ENCODE data around the genes POTEI, CFC1B, AMER3 and FAM168B.

DNA sequence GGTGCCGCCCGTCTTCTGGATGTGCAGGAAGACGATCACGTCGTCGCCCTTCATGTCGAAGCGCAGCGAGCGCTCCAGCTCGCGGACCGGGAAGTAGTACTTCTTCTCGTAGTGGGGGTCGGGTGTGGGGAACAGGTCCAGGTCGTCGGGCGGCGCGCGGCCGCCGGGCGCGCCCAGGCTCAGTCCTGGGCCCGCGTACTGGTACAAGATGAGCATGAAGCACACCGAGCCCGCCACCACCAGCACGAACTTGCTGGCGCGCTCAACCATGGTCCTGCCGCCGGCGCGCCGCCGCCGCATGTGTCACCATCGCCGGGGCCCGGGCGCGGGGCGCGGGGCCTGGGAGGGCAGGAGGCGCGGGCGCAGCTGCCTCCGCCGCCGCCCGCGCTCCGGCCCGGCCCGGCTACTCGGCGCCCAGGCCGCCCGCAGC, 389 bp downstream of the HS6ST1 start:
- PRO-cap: no peak

GRCh38 chr2:128549226-128549425, 230.5 kb upstream of the HS6ST1 start:
- PRO-cap: no peak

- PRO-cap: no peak
Measured at GRCh38 chr2:128623921-128624354, 305.3 kb upstream of the HS6ST1 start.

- PRO-cap: no peak
Measured at GRCh38 chr2:128864812-128865291, 546.2 kb upstream of the HS6ST1 start.

GRCh38 chr2:130129523-130129977, 528 bp upstream of the POTEF start:
- PRO-cap: no peak

DNA sequence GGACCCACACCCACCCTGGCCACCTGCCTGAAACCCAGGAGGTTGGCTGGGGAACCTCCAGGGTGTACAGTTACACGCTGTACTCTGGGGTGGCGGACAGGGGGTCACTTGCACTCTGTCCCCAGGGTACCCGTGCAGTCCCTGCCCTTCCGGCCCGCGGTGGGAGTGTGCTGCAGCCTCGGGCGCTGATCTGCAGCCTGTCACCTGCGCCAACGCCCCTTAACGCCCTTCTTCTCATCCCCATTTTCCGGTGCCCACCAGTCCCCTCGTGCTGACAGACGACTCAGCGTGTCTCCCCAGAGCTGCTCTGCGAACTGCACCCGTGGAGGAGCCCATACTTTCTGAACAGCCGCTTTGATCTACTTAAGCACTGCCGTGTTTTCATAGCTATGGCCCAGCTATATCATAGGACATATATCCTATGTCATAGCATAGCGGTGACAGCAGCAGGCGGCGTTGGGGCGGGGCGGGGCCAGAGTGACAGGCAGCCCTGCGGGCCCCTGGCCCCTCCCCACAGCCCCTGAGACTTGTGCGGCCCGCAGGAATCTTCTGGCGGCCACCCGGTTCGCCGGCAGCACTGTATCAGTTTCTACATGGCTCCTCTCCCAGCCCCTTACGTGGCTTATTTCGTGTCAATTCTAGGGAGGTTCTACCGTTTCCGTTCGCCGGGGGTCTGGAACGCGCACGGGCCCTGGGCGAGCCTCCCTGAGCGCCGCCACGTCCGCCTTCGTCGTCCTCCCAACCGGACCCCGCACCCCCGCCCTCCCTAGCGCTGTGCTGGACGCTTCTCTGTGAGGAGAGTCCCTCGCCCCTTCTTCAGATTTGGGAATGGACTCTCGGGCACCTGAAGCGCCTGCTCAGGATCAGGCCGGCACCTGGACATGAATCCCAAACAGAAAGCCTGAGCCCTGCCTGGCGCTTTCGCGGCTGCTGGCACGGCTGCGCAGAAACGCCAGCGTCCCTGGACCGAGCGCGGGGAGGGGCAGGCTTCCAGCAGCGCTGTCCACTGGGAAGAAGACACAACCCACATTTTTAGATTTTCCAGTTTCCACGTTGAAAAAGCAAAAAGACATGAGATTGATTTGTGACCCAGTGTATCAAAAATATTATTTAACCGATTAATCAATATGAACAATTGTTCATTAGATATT, 35.4 kb downstream of the PTPN18 start:
- PRO-cap: bidirectional peak, plus-strand start at position 541 of the sequence, minus-strand start at position 551 of the sequence; bidirectional peak, plus-strand start at position 993 of the sequence, minus-strand start at position 932 of the sequence

GRCh38 chr2:130392020-130392445, 36.2 kb downstream of the PTPN18 start:
- PRO-cap: bidirectional peak, plus-strand start at chr2:130392240, minus-strand start at chr2:130392126

DNA sequence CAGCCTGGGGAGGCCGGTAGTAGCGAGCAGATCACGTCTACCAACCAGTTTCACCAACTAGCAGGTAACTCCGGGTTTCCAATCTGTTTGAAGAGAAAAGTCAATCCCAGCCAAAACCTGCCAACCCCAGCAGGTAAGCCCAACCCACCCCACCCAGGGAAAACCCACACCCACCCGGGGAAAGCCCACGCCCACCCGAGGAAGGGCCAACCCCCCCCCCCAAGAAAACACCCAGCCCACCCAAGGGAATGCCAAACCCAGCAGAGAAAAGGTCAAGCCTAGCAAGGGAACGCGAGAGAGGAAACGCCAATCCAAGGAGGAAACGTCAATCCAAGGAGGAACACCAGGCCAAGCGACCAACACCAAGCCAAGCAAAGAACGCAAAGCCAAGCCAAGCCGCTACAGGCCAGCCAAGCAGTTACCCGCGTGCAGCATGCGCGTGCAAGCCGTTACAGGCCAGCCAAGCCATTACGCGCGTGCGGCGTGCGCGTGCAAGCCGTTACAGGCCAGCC, at the start of gene POTEI:
POTEI (minus strand) TSS at position 83 of the 512 bp plus-strand sequence.
- PRO-cap: no peak

GRCh38 chr2:130520870-130521405, at the start of gene CFC1B:
TSS of gene CFC1B (plus strand) at chr2:130521222.
- PRO-cap: no peak

DNA sequence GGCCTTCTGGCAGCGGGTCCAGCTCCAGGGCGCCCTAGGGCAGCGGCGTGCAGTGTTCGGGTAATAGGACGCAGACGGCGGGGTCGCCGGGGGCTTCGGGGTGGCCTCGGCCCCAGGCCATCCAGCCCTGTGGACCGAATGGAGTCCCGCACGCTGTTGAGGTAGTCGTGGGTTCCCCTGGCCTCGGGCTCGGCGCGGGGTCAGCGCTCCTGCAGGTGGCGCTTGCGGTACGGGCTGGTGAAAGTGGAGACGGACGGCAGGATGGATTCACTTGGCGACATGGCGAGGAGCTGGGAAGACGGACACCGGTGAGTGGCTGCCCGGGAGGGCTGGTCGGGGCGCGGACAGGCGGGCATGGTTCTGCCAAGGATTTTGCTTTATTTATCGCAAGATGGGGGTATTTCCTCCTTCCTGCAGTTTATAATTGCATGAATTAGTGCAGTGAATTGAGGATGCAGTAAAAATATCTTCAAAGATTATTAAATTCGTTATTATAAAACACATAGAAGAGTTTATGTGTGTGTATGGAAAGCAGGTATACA, 35.3 kb upstream of the GPR148 start:
- PRO-cap: no peak

DNA sequence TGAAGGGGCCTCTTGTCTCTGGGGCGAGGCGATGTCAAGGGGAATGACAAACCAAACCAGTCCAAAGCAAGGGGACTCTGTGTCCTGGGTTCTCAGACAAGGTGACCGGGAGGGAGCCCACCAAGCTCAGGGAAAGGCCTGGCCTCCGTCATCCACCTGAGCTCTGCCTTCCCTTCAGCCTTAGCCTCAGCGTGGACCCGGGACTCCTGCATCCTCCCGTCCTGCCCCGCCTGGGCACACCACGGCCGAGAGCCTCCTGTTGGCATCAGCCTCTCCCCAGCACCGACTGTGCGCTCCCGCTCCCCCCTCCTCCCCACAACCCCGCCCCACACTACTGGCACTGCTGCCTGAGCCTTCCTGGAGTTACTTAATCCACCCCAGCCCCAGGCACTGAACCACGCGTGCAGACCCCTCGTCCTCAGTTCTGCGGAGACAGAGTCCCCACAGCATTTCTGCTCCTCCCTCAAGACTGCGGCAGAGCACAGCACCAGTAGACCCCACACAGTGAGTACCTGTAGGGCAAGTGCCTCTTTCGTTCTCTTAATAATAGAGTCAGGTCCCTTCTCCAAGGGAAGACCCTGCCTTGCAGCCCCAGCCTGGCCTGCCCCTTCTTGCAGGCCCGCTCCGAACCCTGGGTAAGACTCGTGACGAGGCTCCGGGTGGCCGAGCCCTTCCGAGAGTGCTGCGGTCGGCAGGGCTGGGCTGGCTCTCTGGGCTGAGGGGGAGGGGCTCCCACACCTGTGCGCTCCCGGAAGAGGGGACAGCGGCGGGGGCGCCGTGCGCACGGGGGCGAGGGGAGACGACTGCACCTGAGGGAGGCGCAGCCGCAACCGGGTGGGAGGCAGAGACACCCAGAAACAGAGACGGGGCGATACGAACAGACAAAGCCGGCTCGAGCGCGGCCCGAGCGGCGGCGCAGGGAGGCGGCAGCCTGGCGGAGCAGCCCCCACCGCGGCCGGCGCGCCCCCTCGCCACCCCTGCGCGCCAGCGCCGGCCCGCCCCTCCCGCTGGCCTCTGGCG, at the start of gene AMER3:
AMER3 (plus strand) TSS at position 370 of the 1,020 bp plus-strand sequence.
- PRO-cap: no peak

GRCh38 chr2:131034611-131035641, 58.3 kb downstream of the FAM168B start:
- PRO-cap: no peak

GRCh38 chr2:131093301-131094098, at the start of gene FAM168B:
TSS of gene FAM168B (minus strand) at chr2:131093460.
- PRO-cap: bidirectional peak, plus-strand start at chr2:131093803, minus-strand start at chr2:131093437

DNA sequence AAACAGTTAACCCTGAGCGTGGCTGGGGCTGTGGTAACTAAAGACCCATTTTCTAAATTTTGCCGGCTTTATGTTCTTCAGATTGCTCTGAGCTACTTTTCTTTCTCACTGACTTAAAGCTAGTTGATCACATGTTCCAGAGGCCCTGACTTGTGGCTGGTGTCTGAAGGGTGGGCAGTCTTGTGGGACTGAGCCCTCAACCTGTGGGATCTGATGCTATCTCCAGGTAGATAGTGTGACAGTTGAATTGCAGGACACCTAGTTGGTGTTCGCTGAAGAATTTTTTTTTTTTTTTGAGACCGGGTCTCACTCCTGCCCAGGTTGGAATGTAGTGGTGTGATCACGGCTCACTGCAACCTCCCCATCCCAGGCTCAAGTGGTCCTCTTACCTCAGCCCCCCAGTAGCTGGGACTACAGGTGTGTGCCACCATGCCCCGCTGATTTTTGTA, 7.7 kb downstream of the PLEKHB2 start:
- PRO-cap: no peak

- PRO-cap: no peak
Measured at GRCh38 chr2:131120618-131121416, 15.7 kb downstream of the PLEKHB2 start.

GRCh38 chr2:131402564-131403197, 38.7 kb upstream of the RAB6D start:
- PRO-cap: no peak

GRCh38 chr2:131512004-131513037, 15.4 kb upstream of the CCDC74A start:
- PRO-cap: no peak

- PRO-cap: no peak
Measured at GRCh38 chr2:131518329-131519002, 9.2 kb upstream of the CCDC74A start.

DNA sequence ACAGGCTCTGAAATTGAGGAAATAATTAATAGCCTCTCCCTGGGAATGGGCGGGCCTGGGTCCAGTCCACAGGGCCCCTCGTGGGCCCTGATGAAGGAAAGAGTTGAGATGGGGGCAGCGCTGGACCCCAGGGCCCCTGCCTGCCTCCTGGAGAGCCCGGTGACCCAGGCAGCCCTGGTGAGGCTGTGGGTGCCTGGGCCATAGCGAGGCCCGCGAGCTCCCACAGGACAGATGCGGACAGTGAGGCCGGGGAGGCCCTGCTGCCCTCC, 154.0 kb downstream of the CCDC74A start:
- PRO-cap: unidirectional peak, plus-strand start at position 64 of the sequence

- PRO-cap: bidirectional peak, plus-strand start at chr2:131682501, minus-strand start at chr2:131682426
Measured at GRCh38 chr2:131682065-131682987, 154.6 kb downstream of the CCDC74A start.

Measured in left lobe of liver (tissue), 1 donor.